Mesangial cell (primary cell): Measurements from ENCODE around the genes LRRC43 and ZCCHC8.

DNA sequence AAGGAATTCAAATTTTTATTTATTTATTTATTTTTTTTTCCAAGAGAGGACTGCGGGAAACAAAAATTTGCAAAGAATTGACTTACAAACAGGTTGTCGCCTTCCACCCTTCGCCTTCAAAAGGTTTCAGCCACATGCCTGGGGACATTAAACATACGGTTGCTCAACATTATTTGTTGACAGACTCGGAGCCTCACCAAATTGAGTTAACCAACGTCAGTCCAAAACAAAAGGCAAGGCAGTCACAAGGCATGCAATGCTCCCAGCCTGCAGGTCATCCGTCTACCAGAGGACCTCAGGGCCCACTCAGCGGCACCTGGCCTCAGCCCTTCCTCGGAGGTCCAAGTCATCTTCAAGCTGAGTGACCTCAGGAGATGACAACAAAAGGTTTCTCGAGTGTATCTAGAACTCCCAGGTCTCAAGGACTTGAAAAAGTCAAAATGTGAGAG is 64.4 kb downstream of the KDM2B start:
- RAMPAGE, long total RNA: no peak

GRCh38 chr12:121516832-121517102 is 64.1 kb downstream of the KDM2B start:
- RAMPAGE, long total RNA: no peak

DNA sequence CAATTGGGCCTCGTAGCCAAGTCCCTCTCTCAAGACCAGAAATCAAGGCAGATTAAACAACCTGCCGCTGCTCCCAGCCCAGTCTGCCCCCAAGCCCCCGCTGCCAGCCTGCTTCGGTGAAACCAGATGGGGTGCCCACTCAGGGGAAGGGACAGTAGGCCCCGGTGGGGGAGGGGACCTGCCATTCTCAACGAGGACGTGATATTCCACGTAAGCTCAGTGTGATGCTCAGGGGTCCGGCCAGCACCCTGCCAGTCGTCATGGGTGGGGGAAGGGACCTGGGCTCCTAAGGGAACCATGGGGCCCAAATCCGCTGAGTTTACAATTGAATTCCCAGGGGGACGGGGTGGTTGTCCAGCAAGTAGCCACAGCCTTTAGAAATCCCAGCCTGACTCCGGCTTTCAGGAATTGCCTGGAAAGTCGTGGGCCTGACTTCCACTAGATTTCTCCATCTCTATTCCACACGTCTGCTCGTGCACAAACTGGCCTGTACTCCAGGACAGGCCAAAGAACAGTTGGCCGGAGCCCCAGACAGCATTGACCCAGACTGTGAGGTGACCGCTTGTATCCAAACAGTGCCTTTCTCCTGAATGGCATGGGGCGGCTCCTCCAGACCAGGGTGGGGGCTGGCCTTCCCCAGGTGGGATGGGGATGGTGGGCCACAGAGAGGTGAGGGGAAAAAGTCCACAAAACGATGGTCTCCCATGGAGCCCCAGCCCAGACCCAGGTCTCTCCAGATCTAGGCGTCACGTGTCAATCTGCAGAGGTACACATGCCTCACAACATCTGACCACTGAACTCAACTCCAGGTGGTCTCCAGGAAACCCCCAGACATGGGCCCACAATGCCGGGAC is 62.2 kb downstream of the KDM2B start:
- RAMPAGE, long total RNA: no peak

- RAMPAGE, long total RNA: no peak
Measured at GRCh38 chr12:121601063-121601468, 20.2 kb upstream of the KDM2B start.

DNA sequence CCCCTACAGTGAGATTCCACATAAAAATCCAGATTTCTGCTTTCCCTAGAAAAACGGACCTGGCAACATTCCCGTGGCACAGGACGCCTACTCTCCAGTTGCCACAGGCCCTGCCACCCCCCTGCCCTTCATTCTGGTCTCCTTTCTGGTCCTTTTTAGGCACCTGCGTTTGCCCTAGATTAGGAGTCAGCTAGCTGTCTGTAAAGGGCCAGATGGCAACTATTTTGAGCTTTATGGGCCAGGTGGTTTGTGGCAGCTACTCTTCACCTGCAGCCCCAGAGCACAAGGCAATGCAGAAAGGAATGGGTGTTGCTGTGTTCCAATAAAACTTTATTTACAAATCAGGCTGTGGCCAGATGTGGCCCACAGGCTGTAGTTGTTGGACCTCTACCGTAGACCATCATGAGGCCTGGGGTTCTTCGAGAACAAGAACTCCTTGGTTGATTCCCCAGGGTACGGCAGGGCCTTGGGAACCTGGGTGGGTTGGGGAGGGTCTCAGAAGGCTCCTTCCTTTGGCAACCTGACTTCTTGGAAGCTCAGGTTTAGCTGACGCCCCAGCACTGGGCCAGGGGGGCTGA is 16.0 kb downstream of the RHOF start:
- RAMPAGE, long total RNA: no peak

GRCh38 chr12:121802982-121803730 is 653 bp upstream of the SETD1B start:
- RAMPAGE, long total RNA: no peak

- RAMPAGE, long total RNA: no peak
Measured at GRCh38 chr12:122094756-122095432, 16.3 kb downstream of the MLXIP start.

GRCh38 chr12:122116012-122116434 is 37.5 kb downstream of the MLXIP start:
- RAMPAGE, long total RNA: no peak

DNA sequence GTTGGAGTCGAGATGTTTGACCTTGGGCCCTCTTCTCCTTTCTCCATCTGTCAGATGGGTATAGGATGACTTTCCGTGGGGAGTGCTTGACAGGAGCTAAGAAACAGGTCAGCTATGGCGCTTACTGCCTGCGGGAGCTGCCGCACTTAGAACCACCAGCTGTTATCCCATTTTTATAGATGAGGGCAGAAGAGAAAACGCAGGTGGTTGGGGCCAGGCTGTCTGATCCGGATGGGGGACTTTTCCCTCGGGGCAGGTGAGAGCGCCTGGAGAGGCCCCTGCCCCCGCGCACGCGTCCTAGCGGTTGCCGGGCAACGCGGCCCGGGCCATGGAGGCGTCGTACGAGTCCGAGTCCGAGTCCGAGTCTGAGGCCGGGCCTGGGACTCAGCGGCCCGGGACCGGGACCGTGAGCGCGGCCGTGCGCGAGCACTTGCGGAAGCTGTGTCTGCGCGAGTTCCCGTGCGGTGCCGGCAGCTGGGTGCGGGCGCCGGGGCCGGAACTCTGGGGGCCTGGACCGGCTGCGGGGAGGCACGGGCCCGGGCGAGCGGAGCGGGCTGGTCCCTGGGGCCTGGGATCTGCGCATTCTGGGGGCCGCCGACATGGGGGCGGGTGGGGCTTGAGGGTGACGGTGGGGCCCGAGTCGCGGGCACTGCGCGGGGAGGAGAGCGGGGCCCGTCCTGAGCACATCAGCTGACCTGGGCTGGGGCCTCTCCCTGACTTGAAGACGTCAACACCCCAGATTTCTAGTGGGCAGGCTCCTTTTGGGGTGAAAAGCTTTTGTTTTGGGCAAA is at the start of gene LRRC43:
LRRC43 (plus strand) TSS at position 307 of the 791 bp plus-strand sequence.
- RAMPAGE, long total RNA: no peak

- RAMPAGE, long total RNA: no peak
Measured at GRCh38 chr12:122184475-122185041, 1.6 kb downstream of the LRRC43 start.

DNA sequence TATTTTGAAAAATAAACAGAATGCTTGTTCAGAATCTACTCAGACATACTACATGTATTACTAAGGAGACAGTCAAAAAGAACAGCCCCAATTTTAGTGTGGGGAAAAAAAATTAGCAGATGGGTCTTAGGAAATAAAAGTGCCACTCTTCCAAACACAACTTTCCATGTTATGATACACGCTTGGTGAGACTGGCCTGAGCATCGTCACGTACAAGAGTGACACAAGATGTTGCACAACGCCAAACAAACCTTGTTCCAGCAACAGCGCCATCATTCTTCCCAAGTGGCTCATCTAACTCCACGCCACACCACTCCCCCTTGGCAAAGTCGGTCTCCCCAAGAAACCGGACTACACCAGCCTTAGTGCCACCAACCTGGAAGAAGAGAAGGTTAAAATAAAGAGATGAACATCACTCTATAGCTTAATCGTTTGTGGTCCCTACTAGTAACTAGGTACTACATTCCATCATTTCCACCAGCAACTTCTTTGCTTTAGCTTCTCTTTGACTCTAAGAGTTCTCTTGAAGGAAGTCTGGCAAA is 58.7 kb downstream of the CLIP1 start:
- RAMPAGE, long total RNA: no peak

- RAMPAGE, long total RNA: no peak
Measured at GRCh38 chr12:122387045-122387420, 35.4 kb downstream of the CLIP1 start.

- RAMPAGE, long total RNA: start-site peak on the minus strand at chr12:122500848-122500871, 104 reads; start-site peak on the minus strand at chr12:122500931-122500940, 136 reads
Measured at GRCh38 chr12:122500019-122501031, at the start of gene ZCCHC8. TSS of gene ZCCHC8 (minus strand) at chr12:122500932.

DNA sequence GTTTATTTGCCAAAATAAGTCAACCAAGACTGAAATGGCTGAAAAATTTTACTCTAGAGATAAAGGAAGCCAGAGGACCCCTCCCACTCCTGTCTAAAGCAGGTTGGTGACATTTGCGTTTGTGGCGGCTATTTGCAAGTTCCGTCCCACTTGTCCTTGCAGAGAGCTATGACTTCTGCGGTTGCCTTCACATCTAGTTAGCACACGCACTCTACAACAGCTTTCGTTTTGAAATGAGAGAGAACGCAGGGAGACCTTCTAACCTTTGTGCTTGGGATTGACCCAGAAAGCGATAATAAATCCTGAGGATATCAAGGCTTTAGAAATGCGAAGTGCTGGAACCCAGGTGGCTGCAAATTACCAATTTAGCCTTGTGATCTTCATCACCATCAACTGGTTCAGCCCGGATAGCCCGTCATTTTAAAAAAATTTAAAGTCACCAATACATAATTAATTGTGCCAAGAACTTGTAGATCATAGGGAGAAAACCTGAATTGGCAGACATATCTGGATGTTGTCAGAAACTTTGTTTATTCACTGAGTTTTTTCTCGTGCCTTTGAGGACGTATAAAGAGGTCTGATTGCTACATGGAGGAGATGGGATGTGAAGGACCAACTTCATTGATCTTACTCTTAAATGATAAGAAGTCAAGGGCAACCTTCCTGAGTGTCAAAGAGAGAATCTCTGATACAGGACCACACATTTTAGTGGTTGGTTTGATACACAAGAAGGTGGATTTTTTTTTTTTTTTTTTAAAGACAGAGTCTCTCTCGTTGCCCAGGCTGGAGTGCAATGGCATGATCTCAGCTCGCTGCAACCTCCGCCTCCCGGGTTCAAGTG is 1.5 kb downstream of the HIP1R start:
- RAMPAGE, long total RNA: no peak

DNA sequence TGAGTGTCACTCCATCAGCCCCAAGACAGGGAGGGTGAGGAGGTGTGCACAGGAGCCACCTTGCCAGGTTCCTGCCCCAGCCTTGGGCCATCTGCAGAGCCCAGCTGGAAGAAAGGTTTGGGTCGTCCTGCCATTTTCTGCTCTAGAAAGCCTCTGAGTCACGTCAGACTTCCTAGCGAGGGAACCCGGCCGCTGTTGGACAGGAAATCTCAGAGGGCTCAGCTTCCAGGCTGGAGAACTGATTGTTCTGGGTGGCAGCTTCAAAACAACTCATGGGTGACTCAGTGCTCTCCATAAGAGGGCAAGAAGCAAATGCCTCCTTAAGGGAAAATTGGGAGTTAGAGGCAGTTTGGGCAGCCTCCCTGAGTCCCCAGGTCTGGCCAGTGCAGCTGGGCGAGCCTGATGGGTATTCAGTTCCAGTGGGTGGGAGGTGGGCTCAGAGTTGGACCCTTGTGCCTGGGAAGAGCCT is 16.6 kb downstream of the HIP1R start:
- RAMPAGE, long total RNA: no peak

DNA sequence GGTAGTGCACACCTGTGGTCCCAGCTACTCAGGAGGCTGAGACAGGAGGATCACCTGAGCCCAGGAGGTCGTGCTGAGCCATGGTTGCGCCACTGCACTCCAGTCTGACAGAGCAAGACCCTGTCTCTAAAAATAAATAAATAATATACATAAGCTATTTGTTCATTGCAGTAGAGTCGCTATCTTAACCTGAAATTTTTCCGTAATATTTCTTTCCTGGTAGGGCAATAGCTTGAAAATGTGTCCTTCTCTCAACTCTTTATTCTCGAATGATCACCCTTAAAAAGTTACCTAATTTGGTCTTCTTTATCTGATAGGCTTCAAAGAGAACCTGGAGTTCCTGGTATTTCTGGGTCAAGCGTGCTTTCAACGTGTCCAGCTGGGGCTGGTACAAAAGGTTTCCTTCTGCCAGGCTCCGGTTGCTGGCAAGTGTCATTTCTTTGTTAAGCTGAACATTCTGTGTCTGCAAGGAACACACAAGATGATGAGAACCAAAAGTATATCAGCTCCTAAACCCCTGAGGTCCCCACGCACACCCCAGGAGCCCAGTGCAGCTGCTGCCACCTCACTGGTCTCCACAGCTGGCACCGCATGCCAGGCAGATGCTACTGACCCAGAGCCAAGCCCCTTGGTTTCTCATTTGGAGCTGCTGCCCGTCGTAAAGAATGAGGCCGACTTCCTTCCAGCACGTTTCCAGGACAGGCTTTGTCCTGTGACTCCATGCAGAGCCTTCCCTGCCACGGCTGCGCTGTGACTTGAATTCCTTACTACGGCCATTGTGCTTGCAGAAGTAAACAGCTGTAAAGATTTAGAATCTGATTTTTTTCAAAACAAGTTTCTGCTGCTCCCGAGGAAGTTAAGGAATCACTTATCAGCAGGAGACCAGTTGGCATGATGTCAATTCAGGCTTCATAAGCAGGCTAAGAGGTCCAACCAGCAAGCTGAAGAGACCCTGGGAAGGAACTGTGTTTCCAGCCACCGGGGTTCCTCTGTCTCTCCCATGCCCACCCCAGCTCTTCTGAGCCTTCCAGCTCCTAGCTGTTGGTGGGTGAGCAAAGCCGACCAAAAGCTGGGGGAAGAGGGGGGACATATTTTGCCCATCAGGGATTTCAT is 25.0 kb downstream of the VPS37B start:
- RAMPAGE, long total RNA: no peak

GRCh38 chr12:122892239-122892787 is 3.6 kb downstream of the VPS37B start:
- RAMPAGE, long total RNA: no peak

- RAMPAGE, long total RNA: no peak
Measured at GRCh38 chr12:122909924-122910415, 14.0 kb upstream of the VPS37B start.

DNA sequence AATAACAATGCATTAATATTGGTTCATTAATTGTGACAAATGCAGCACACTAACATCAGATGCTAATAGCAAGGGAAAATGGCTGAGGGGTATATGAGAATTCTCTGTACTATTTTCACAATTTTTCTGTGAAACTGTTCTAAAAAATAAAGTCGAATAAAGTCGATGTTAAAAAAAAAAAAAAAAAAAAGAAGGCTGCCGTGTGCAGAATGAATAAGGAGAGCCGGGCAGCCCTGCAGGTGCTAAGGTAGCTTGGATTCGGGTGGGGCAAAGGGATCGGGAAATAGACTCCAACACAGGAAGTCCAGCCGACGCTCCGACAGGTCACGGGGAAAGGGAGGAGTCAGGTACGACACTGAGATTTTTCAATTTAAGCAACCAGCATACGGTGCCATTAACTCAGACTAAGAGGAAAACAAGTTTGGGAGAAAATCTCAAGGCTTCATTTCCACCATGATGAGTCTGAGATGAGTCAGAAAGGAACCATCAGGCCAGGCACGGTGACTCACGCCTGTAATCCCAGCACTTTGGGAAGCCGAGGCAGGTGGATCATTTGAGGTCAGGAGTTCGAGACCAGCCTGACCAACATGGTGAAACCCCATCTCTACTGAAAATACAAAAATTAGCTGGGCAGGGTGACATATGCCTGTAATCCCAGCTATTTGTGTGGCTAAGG is 20.7 kb upstream of the VPS37B start:
- RAMPAGE, long total RNA: no peak

- RAMPAGE, long total RNA: no peak
Measured at GRCh38 chr12:122917534-122918002, 21.6 kb upstream of the VPS37B start.